Parietal lobe (tissue), 2 donors: ENCODE results near the gene NANS.

DNA sequence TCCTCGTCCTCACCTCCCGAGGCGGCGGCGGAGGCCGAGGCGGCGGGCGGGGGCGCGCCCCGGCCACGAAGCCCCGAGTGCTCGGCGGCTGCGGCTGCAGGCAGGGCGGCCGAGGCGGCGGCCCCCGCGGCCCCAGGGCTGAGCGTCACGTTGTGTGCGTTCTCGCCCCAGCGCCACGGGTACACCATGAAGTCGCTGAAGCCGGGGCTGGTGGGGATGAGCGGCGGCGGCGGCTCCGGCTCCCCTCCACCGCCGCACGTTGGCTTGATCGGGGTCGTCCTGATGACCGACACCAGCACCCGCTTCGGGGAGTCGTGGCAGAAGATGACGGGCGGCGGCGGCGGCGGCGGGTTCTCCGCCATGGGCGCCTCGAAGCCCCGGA is 532 bp downstream of the ZNF367 start:
- RAMPAGE, long total RNA: no peak

DNA sequence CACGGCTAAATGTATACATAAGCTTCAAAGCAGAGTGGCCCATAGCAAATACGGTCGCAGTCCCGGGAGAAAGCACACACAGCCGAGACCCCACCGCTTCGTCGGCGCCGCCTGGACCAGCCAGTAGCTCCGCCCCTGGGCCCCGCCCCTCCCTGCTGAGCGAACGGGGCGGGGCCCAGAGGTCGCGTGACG is 241 bp upstream of the HABP4 start:
- RAMPAGE, long total RNA: no peak

DNA sequence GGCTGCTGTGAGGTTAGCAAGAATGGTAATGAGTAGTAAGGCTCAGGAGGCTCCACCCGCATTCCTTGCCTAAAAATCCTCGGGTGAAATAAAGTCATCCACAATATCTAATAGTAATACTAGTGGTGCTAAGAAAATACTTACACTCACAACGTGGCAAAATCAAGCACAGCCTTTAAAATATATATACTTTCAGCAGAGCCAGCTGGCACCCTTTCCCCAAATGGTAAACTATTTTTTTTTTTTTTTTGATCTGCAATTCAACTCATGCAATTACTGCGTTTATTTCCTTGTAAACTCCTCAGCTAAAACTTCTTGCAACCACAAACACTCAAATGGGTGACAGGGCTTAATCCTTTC is 53.5 kb downstream of the CDC14B start:
- RAMPAGE, long total RNA: no peak

DNA sequence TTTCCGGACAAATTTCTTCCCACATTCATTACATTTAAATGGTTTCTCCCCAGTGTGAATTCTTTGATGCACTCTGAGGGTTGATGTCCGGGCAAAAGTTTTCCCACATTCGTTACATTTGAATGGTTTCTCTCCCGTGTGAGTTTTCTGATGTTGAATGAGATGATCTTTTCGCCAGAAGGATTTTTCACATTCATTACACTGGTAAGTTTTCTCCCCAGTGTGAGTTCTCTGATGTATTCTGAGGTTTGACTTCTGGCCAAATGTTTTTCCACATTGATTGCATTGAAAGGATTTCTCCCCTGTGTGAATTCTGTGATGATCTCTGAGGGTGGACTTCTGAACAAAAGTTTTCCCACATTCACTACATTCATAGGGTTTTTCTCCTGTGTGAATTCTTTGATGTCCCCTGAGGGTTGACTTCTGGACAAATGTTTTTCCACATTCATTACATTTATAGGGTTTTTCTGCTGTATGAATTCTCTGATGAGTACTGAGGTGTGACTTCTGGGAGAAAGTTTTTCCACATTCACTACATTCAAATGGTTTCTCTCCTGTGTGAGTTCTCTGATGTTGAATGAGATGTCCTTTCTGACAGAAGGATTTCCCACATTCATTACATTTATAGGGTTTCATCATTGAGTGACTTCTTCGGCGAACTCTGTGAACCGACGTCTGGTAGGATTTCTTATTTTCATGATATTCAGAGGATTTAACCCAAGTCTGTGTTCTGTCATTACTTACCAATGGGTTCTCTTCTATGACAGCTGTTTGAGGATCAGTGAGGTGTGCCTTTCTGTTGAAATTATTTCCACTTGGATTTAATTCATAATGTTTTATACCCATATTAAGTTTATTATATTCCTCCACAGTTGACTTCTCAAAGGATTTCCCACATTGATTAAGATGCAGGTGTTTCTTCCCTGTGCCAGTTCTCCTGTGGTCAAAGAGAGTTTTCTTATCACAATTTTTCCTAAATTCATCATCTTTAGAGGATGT is 18.6 kb downstream of the ZNF510 start:
- RAMPAGE, long total RNA: no peak

GRCh38 chr9:96859828-96860149 is 5.5 kb upstream of the ZNF782 start:
- RAMPAGE, long total RNA: no peak

DNA sequence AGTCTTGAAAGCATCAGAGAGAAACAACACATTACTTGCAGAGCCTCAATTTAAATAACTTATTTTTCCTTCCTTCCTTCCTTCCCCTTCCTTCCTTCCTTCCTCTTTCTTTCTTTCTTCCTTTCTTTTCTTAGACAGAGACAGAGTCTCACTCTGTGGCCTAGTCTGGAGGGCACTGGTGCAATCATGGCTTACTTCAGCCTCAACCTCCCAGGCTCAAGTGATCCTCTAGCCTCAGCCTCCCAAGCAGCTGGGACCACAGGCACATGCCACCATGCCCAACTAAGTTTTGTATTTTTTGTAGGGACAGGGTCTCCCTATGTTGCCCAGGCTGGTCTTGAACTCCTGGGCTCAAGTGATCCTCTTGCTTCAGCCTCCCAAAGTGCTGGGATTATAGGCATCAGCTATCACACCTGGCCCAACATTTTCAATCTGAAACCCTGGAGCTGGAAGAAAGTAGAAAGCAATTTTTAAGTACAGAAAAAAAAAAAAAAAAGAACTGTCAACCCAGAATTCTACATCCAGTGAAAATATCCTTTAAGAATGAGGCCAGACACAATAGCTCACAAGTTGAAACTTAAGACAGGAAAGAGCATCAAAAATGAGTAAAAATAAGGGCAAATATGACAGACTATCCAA is 31.5 kb upstream of the ZNF782 start:
- RAMPAGE, long total RNA: no peak

- RAMPAGE, long total RNA: no peak
These were observed 5.5 kb downstream of the NUTM2G start for GRCh38 chr9:96934090-96934594.

- RAMPAGE, long total RNA: no peak
These were observed 86.1 kb upstream of the CCDC180 start for GRCh38 chr9:97221039-97222085.

DNA sequence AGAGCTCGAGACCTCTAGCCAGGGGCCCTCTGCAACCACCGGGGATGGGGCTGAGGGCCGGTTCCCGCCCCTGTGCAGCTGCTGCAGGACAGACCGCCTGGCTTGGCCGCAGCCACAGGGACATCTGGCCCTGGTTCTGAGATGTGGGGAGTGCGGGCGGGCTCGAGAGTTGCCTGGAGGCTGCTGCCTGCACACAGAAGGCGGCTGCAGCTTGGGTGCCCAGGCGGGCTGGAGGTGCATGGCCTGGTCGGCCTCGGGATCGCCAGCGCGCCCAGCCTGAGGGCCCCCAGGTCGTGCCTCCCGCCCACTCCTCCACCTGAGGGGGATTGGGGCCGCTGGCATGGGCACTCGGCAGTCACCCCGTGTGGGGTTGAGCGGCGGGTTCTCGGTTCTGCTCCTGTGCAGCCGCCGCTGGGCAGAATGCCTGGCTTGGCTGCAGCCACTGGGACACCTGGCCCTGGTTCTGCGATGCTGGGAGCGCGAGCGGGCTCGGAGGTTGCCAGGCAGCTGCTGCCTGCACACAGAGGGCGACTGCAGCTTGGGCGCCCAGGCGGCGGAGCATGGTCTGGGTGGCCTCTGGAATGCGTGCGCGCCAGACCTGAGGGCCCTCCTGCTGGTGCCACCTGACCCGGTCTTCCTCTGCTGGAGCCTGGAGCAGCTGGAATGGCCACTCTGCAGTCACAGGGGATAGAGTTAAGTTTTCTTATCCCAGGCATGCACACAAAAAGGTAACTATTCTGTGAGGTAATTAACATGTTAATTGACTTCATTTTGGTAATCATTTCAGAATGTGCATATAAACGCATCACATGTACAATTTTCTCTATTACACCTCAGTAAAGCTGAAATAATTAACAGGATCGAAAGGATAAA is 85.1 kb upstream of the CCDC180 start:
- RAMPAGE, long total RNA: no peak

DNA sequence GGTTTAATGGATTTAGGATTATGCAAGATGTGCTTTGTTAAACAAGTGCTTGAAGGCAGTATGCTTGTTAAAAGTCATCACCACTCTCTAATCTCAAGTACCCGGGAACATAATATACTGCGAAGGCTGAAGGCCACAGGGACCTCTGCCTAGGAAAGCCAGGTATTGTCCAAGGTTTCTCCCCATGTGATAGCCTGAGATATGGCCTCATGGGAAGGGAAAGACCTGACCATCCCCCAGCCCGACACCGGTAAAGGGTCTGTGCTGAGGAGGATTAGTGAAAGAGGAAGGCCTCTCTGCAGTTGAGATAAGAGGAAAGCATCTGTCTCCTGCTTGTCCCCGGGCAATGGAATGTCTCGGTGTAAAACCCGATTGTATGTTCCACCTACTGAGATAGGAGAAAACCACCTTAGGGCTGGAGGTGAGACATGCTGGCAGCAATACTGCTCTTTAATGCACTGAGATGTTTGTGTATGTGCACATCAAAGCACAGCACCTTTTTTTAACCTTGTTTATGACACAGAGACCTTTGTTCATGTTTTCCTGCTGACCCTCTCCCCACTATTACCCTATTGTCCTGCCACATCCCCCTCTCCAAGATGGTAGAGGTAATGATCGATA is 75.0 kb upstream of the CCDC180 start:
- RAMPAGE, long total RNA: no peak

- RAMPAGE, long total RNA: no peak
These were observed 22.4 kb downstream of the CCDC180 start for GRCh38 chr9:97329892-97330279.

- RAMPAGE, long total RNA: no peak
These were observed 25.7 kb upstream of the TDRD7 start for GRCh38 chr9:97385951-97386861.

DNA sequence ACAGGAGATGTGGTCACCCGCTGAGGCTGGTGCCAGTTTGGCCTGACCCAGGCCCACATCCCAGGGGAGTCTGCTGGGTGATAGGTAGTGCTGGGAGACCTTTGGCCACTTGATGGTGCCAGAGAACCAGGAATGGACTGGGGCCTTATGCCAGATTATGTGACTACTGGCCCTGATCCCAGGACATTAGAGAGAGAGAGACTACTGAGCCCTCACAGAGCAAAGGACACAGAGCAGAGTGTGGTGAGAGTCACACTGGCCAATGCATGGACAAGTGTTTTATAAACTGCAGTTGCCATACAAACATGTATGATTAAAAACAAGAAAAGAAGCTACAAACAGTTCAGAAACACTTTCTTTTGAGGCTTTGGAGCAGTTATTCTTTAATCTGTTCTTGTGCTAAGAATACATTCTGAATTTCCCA is 32.8 kb upstream of the TMOD1 start:
- RAMPAGE, long total RNA: no peak

DNA sequence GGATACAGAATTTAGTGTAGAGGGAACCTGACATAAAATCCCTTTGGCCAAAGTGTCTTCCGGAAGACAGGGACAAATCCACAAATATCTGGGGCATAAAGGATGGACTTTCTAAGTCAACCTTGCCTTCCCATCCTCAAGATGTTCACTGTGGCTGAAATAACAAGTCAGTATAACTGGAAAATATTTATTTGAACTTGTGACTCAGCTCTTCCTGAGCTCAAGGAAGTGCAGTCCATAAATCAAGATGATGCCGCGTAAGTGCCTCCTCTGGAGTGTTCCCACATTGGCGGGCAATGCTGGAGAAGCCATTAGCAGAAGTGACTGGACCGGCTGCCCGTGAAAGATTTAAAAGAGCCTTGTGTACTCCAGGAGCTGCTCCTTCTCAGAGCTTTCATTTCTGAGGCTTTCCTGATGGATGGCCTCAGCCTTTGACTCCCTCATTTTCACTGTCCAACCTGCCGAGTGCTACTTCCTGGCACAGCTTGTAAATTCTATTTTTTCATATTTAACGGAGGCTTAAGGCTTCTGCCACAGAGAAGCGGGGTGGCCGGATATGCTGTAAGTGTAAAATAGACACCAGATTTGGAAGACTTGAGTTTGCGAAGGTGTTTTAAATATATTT is 17.5 kb downstream of the TMOD1 start:
- RAMPAGE, long total RNA: no peak

- RAMPAGE, long total RNA: no peak
These were observed 26.7 kb downstream of the NCBP1 start for GRCh38 chr9:97660252-97660758.

GRCh38 chr9:97703299-97704163 is 6.4 kb upstream of the XPA start:
- RAMPAGE, long total RNA: no peak

GRCh38 chr9:97984090-97985170 is 1.3 kb downstream of the ANP32B start:
- RAMPAGE, long total RNA: no peak

DNA sequence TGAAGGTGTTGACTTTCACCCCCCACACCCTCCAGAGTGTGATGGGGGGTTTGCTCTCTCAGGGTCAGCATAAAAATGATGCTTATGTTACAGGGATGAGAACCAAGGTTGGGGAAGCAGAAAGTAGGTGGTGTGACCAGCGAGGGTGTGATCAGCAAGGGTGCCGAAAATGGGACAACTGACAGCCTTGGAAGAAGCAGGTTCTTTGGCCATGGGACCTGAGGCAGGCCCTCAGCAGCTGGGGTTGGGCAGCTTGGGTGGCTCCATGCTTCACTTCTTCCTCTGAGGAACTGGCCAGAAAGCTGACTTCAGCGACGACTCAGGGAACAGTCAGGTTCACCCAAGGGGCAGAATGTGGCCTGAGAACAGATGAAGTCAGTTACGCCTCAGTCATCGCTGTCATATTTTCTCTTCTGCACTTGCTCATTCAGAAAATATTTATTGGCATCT is 21.1 kb upstream of the NANS start:
- RAMPAGE, long total RNA: no peak

- RAMPAGE, long total RNA: no peak
These were observed 9.6 kb upstream of the NANS start for GRCh38 chr9:98046855-98047360.

DNA sequence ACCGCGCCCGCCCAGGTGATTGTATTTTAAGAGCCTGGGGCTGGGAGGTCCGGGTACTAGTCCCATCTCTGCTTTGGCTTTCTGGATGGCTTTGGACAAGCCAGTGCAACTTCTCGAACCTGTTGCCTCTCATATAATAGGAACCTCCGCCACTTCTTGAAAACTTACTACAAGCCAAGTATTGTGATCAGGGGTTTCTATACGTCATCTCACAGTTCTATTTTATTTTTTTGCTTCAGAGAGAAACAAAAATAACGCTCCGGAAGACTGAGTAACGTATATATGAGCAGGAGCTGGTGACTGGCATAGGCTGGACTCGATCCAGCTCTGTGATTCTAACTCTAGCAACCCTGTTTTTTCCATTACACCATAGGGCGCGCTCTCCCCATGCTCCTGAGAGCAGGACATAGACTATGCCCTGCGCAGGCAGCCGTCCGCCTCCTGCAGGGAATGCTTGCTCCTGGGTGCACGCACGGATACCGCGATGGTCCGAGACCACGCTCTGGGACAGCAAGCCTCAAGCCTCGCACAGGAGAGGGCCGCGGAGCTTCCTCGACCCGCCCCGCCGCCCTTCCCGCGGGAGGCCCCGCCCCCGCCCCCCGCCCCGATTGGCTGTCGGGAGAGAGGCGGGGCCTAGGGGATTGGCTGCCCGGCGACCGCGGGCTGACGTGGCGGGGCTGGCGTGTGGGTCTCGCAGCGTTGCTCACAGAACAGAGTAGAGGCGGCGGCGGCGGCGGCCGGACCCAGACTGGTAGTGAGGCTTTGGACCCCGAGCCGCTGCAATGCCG is at the start of gene NANS:
TSS of gene NANS (plus strand) at position 706 of the 788 bp plus-strand sequence.
- RAMPAGE, long total RNA: start-site peak on the plus strand centred at position 712 of the sequence, 14 bp wide, 184 and 41 reads in 2 replicates